Right cardiac atrium (tissue), 1 donor: ENCODE results near the gene RAP2A.

DNA sequence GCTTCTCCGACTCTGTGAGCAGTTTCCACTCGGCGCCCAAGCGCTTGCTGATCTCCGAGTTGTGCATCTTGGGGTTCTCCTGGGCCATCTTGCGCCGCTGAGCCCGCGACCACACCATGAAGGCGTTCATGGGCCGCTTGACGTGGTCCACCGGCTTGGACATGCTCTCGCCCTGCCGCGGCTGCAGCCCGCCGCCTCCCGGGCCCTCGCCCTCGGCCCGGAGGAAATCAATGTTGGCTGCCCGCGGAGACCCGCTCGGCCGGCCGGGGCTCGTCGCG, 519 bp downstream of the SOX21 start:
- PRO-cap: no peak

DNA sequence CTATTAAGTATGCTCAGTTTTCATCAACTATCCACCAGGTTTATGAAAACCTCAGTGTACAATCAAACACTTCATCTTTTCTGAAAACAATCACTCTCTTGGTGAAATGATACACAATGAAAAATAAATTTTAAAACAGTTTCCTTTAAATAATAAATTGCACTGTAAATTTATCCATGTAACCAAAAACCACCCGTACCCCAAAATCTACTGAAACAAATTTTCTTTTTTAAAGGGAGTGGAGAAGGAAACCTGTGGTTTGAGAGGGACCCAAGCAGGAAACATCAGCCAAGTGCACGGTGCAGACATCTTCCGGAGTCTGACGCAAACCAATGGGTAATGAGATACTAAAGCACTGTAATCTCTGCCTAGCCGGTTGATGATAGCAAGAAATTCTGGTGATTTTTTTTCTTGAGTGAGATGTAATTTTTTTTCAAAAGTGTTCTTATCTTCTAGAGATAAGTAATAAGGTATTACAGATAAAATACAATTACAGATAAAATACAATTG, 115.4 kb downstream of the ABCC4 start:
- PRO-cap: no peak

GRCh38 chr13:95314445-95314908, 13.2 kb upstream of the ABCC4 start:
- PRO-cap: no peak

- PRO-cap: unidirectional peak, minus-strand start at chr13:95676770; bidirectional peak, plus-strand start at chr13:95677155, minus-strand start at chr13:95676907
Observed at GRCh38 chr13:95676017-95677079, 591 bp upstream of the DNAJC3 start.

- PRO-cap: no peak
Observed at GRCh38 chr13:96218509-96218890, 128.6 kb downstream of the HS6ST3 start.

DNA sequence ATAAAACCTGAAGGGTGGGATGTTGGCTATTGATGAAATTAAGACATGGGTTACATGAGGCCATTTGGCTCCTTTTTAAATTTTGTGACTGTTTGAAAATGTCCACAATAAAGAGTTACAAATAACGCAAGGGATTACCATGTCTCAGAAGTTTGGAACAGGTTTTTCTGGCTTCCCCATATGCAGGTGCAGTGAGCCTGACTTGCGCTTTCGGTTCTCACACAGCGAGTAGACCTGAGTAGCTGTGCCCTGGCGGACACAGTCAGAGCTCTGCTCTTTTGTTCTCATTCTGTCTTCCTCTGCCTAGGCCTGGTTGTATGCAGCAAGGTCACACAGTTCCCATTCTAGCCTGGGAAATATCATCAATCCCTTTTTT, 10.4 kb downstream of the OXGR1 start:
- PRO-cap: no peak

- PRO-cap: no peak
Observed at GRCh38 chr13:96993702-96994092, 579 bp downstream of the OXGR1 start.

GRCh38 chr13:97125389-97125967, 96.7 kb upstream of the MBNL2 start:
- PRO-cap: no peak

DNA sequence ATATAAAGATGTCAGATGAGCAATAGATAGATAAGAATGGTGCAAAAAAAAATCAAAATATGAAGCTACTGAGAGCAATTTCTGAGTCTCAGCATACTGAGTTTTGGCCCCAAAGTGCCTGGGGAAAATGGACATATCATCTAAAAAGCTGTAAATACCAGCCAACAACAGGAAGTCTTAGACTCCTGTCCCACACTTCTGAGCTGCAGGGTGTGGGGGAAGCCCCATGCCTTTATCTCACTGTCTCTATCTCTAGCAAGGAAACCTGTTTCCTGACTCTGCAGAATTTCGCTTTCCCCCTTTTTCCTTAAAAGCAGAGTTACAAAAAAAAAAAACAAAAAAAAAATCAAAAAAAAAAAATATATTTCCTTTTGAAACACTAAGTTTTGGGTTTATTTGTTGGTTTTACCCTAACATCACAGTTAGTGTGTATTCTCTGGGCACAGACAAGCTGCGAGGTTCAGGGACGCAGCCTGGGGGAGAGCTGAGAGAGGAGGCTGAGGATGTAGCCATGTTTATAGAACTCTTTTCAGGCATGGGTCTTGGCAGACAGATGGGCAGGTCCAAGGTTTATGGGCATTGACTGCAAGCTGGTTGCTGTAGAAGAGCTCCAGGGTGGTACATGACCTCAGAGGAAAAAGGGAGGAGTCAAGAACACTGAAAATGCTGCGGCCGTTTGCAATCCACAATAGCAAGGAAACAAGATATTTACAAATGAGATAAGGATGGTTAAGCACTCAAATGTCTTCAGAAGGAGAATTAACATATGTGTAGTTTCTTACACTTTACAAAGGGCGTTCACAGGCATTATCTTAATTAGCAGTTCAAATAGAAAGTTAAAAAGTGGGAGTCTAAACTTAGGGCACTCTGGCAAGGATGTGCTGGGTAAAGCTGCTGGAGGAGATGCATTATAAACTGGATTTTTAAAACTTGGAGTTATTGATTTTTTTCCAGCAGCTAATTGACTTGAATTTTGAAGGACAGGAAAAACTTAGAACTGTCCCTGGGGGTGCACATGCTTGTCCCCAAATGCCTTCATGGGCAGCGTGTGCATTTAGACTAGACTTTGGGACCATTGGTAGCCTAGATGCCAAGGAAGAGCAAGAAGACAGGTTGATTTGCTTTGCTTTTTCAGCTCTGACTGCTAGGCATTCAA, 5.0 kb downstream of the MBNL2 start:
- PRO-cap: no peak

GRCh38 chr13:97234131-97235362, 12.4 kb downstream of the MBNL2 start:
- PRO-cap: no peak

- PRO-cap: no peak
Observed at GRCh38 chr13:97237909-97239196, 16.2 kb downstream of the MBNL2 start.

- PRO-cap: no peak
Observed at GRCh38 chr13:97245138-97245387, 22.9 kb downstream of the MBNL2 start.

GRCh38 chr13:97267328-97268113, 45.4 kb downstream of the MBNL2 start:
- PRO-cap: no peak

DNA sequence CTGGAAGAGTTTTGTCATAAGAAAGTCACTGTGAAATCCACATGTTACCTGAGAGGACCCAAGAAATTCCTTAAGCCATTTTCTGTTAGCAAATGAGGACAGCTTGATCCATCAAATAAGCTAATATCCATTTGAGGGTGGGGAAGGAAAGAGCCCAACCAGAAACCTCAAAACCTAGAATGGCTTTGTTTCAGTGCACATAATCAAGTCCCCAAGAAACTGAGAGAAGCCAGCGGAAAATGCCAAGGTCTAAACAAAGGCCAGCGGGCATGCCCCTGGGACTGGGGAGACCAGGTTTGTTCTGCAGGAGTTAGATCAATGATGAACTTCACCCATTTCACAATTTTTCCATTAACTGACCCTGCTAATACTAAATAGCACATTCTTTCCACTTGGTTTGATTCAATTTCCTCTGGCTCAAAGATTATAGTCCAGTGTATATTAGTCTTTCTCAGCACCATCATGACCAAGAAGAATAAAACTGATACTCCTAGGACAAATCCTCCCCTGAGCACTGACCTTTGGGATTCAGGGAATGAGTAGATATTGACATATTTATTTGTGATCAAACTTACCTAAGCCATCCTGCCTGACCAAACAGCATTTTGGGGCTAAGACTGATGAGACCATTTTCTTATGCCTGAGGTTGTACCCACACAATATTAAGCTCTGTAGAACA, 66.3 kb downstream of the MBNL2 start:
- PRO-cap: no peak

DNA sequence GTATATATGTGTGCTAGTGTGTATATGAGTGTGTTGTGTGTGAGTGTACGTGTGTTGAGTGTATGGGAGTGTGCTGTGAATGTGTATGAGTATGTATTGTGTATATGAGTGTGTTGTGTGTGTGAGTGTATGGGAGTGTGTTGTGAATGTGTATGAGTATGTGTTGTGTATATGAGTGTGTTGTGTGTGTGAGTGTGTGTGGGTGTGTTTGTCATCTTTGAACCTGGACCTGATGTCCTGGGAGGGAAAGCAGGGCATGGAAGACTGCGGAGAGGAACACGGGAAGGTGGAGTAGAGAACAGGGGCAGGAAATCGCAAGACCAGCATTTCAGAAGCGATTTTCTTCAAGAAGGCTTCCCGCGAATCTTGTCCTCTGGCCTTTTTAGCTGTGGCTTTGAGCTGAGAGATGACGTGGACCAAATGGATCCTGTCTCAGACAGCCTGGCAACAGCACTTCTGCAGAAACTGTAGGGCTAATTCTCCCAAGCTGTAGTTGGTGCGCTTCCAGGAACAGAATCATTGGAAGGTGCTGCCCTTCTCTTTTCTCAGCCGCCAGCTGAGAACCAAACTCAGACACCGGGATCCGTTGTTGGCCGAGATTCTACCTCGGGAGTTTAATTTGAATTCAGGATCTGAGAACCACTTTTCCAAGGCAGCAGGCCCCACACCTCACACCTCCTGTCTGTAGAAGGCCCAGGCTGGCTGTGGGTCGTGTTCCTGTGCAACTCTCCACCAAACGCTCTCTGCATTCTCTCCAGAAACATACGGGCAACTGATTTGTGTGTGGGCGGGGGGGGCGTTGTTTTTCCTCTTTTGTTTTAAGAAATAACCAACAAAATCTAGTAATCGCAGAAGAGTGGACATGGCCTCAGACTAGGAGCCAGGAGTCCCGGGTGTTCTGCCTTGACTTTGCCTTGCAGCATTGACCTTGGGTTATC, 94.6 kb upstream of the RAP2A start:
- PRO-cap: no peak

- PRO-cap: no peak
Observed at GRCh38 chr13:97360976-97361331, 73.0 kb upstream of the RAP2A start.

DNA sequence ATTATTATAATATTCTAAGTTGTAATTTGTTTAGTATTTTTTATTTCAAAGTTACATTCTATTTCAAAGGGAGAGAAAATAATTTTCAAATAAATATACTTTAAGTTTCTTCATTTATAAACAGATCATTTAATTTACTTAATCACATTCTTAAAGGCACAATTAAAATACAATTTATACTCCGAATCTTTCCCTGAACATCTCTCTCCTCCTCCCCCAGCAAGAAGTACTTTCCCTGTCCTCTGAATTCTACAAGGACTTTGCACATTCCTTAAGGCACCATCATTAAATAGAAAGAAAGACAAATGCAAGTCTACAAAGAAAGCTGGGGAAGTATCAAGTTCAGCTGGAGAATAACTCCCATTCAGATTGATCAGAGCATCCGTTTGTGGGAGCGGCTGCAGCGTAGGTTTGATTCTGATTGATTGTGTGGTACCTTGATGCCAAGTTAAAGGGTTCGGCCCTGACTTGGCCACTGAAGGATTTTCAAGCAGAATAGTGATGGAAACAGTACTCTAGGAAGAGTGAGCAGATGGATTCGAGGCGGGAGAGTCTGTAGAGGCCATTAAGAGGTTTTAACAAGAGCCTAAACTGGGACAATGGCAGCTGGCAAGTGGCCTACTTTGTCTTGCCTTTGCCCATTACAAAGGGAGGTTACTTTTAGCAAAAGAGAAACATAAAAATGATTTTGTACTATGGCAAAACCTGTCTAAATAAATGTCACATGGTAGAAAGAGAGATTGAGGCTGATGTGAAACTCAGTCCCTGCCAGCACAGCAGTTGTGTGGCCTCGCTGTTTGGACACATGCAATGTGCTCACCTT, 62.6 kb upstream of the RAP2A start:
- PRO-cap: no peak

DNA sequence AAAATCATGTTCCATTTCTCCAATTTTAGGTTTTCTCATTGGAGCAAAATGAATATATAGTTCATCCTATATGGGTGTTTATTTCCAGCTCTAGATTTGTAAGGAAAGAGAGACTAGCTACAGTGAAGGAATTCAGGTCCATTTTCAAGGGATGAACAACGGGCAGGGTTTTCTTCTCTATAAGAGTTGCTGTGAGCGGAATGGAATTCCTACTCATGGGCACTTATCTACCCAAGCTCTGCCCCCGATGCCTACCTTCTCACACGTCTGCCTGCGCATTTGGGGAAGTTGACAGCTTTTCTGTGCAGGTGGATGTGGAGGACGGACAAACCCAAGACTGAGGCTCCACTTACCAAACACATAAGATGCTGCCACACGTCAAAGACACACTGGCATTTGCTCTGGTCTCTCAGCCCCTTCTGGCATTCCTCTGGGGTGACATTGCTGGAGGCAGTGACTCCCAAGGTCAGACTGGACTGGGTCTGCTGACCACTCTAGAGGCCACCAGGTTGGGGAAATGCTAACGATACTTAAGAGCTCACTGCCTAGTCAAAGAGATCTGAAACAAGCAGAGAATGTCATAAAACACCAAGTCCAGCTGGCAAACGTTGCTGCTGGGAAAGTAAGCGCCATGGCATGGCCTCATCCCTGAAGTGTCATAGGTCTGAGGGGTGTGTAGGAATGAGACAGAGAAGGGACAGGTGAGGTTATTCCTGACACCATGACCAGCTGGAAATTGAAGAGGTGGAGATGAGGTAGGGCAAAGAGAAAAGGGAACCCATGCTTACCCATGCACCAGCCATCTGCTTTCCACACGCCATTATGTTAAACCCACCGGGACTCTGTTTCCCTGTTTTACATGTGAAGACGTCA, 59.0 kb upstream of the RAP2A start:
- PRO-cap: no peak

DNA sequence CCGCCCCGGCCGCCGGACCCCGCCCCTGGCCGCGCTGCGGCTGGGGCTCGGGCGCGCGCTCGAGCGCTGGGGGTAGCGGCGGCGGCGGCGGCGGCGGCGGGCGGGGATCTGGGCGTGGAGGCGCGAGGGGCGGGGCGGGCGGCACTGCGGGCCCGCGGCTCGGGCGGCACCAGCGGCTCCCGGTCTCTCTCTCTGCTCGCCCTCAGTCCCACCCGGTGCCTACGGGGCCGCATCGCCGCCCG, at the start of gene RAP2A:
TSS of gene RAP2A (plus strand) at position 144 of the 242 bp plus-strand sequence.
- PRO-cap: bidirectional peak, plus-strand start at position 205 of the sequence, minus-strand start outside the sequence

GRCh38 chr13:97438852-97439841, 5.2 kb downstream of the RAP2A start:
- PRO-cap: no peak